Epidermal melanocyte (primary cell): ENCODE measurements around a stretch of chr15.

DNA sequence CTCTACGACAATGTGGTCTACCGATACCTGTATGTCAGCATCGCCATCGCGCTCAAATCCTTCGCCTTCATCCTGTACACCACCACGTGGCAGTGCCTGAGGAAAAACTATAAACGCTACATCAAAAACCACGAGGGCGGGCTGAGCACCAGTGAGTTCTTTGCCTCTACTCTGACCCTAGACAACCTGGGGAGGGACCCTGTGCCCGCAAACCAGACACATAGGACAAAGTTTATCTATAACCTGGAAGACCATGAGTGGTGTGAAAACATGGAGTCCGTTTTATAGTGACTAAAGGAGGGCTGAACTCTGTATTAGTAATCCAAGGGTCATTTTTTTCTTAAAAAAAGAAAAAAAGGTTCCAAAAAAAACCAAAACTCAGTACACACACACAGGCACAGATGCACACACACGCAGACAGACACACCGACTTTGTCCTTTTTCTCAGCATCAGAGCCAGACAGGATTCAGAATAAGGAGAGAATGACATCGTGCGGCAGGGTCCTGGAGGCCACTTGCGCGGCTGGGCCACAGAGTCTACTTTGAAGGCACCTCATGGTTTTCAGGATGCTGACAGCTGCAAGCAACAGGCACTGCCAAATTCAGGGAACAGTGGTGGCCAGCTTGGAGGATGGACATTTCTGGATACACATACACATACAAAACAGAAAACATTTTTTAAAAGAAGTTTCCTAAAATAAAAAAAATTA lies 230.7 kb upstream of the ST8SIA2 start:
- RRBS, result no CpG with 5 or more reads among the region's 18 CpGs

DNA sequence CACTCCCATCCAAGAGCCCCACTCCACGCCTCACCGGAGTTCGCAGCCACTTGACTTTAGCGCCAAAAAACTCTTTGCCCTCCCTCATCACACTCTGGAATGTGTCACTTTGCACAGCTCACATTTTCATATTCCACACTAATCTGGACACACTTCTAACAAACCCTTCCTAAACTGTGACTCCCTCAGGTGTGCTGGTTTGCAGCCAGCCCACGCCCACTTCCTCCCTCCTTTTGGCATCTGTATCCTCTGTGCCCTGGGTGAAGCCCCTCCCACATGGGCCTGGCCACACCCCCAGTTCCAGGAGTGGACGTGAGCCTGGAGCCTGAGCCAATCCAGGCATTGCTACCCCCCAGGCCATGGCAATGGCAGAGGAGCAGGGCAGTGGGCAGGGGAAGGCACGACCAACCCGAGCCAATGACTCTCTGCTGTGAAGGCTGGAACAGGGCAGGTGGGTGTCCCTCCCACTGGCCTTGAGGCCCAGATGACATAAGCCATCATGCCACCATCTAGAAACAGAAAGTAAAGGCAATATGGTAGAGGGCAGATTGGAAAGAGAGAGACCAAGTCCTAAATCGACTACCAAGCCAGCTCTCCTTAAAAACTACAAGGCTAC lies 18.7 kb downstream of the FAM174B start:
- RRBS, result no CpG with 5 or more reads among the region's 9 CpGs

DNA sequence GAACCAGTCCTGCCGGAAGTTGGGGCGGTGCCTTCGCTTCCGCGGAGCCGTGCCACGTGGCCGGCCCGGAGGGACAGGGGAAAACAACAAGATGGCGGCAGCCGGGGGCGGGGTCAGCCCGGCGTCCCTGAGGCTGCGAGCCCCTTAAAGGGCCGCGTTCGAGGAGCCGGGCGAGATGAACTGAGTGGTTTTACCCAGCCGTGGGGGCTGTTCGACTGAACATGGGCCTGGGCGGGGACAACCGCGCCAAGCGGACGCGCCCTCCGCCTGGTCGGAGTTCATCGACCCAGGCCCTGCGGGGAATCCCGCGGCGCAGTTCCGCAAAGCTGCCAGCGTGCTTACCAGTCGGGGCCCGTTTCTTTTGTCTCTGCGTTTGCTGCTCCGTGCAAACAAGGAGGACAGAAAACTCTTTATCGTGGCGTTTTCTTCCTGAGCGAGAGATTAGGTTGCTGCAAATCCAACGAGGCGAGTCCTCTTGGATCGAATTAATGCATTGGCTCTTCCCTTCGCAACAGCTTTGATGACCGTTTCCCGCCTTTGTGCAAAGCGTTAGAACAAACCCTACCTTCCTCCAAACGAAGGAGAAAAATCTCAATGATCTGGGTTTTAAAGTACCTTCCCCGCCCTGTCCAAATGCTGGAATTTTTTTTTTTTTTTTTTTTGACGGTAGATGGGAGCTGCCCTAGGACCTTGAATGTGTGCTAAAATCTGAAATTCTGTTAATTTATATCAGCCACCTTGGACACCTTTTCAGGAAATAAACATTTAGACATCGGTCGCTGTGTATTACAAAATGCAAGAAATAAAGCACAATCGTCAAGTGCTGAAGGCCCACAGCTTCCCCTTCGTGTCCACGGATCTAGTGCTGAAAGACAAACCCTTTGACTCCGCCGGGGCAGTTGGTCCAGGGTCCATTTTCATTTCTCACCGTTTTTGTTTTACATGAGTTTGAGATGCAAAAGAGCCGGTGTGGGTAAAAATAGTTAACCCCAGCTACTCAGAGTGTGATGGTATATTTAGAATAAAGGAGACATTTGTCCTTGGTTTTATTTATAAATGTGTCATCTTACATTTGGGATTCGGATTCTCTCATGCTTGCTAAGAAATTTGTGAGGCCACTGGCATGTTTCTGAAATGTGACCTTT lies 90.4 kb upstream of the CHD2 start:
- RRBS, result 4% methylated on average over 17 of the region's 64 CpGs

GRCh38 chr15:92900945-92901522 lies 910 bp downstream of the CHD2 start:
- RRBS, result no CpG with 5 or more reads among the region's 9 CpGs

DNA sequence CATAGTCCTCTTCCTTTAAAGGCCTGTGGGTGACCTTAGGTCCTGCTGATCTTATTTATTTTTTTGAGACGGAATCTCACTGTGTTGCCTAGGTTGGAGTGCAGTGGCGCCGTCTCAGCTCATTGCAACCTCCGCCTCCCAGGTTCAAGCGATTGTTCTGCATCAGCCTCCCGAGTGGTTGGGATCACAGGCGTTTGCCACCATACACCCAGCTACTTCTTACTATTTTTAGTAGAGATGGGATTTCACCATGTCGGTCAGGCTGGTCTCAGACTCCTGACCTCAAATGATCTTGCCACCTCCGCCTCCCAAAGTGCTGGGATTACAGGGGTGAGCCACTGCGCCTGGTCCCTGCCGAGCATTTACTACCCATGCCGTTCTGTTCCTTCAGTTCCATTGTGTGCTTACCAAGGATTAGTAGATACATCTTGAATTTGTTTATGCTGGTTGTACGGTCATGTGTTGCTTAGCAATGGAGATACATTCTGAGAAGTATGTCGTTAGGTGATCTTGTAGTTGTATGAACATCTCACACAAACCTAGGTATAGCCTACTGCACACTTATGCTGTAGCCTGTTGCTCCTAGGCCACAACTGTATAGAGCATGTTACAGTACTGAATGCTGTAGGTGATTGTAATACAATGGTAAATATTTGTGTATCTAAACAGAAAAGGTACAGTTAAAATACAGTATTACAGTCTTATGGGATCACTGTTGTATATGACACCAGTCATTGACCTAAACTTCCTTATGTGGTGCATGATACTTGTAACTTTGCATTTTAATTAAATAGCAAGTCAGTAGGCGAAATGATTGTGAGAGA lies 10.4 kb downstream of the CHD2 start:
- RRBS, result no CpG with 5 or more reads among the region's 15 CpGs

GRCh38 chr15:92920536-92921217 lies 20.6 kb downstream of the CHD2 start:
- RRBS, result no CpG with 5 or more reads among the region's 5 CpGs

DNA sequence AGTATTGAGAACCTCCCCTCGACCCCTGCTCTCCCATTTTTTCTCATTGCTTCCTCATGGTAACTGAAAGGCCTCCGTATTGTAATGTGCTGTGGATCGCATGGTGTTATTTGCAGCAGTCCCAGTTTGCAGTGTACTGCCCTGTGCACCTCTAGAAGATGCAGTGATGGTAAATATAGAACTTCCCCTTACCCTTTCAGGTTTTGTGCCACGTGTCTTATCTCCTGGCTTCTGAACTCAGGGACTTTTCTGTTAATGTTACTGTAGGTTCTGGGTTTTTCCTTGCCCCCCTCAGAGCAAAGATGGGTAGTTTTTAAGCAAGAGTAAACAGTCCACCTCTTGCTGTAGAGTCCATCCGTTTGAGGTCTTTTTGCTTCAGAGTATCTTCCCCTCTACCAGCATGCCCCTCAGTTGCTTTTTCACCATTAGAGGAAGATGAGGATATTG lies 22.3 kb downstream of the CHD2 start:
- RRBS, result no CpG with 5 or more reads among the region's 5 CpGs

GRCh38 chr15:92939219-92939743 lies 39.2 kb downstream of the CHD2 start:
- RRBS, result no CpG with 5 or more reads among the region's 9 CpGs

DNA sequence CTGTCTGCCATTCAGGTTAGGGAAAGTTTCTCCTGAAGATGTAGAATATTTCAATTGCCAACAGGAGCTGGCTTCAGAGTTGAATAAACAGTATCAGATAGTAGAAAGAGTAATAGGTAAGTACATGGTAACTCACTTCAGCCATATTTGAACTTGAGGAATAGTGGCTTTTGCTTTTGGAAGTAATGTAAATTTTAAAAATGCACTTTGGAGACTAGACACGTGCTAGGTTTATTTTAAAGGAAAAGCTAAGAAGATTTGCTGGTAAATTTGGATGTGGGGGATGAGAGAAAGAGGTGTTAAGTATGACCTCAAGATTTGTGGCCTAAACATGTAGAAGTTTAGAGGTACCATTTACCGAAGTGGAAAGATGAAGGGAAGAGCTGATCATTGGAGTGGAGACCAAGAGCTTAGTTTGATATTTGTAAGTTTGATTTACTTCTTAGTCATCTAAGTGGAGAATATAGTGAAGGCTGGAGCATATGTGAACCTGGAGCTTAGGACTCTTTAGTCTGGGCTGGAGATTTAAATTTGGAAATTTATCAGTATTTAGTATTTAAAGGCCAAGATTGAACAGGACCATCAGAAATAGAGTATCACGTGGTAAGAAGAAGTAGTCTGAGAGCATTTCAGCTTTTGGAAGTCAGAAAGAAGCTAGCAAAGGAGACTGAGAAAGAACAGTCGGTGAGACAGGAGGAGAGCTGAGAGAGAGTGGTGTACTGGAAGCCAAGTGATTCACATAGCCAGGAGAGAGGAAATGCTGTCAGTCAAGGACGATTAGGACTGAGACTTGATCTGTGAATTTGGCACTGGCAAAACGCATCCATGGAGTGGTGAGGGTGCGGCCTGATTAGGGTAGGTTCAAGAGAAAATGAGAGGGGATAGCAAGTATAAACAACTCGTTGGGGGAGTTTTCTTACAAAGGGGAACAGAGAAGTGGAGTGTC lies 44.5 kb downstream of the CHD2 start:
- RRBS, result no CpG with 5 or more reads among the region's 8 CpGs

GRCh38 chr15:92947160-92947506 lies 47.0 kb downstream of the CHD2 start:
- RRBS, result no CpG with 5 or more reads among the region's 1 CpG

DNA sequence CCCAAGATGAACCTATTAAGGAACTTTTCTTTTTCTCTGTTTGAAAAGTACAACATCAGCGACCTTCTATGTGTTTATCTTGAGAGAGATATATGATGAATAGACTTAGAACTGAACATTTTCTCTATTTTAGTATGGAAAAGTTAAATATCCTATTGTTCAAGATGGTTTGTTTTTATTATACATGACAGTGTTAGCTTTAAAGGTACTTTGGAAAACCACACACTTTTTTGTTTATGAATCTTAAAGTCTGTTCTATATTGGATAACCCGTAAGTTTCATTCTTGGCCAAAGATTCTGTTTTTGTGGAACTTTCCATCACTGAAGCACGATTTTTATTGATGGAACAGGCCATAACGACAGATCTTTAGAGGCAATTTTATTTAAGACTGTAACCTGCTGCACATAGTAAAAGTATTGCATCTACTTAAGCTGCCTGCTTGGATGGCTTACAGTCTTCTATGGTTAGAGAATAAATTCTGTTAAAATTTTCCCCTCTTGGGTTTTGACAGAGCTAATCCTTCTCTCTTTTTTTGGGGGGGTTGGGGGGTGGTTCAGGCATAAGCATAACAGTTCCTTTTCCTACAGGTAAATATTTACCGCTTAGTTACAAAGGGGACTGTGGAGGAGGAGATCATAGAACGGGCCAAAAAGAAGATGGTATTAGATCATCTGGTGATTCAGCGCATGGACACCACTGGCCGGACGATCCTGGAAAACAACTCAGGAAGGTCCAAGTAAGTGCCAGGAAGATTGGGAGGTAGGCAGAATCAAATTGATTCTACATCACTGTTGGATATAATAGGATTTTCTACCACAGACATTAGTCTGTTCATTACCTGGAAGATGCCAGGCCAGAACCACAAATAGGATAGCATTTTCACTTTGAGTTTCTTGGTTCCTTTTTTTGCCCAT lies 78.7 kb downstream of the CHD2 start:
- RRBS, result no CpG with 5 or more reads among the region's 9 CpGs

- RRBS, result no CpG with 5 or more reads among the region's 12 CpGs
Observed at GRCh38 chr15:92992833-92993390, 92.8 kb downstream of the CHD2 start.

GRCh38 chr15:92998028-92998833 lies 90.8 kb downstream of the RGMA start:
- RRBS, result no CpG with 5 or more reads among the region's 13 CpGs

GRCh38 chr15:93087691-93088301 lies 1.2 kb downstream of the RGMA start:
- RRBS, result 6% methylated on average over 4 of the region's 27 CpGs

- RRBS, result no CpG with 5 or more reads among the region's 5 CpGs
Observed at GRCh38 chr15:93154634-93154967, 65.6 kb upstream of the RGMA start.

DNA sequence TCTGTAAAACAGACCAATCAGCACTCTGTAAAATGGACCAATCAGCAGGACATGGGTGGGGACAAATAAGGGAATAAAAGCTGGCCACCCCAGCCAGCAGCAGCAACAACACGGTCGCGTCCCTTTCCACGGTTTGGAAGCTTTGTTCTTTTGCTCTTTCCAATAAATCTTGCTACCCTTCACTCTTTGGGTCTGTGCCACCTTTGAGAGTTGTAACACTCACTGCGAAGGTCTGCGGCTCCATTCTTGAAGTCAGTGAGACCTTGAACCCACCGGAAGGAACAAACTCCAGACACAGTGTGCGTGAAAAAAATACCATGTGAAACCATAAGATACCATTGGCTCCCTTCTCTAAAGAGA lies 465.7 kb upstream of the RGMA start:
- RRBS, result no CpG with 5 or more reads among the region's 8 CpGs

GRCh38 chr15:94099222-94099942 lies 132.0 kb upstream of the MCTP2 start:
- RRBS, result no CpG with 5 or more reads among the region's 6 CpGs

- RRBS, result no CpG with 5 or more reads among the region's 10 CpGs
Observed at GRCh38 chr15:94119229-94119883, 112.0 kb upstream of the MCTP2 start.

DNA sequence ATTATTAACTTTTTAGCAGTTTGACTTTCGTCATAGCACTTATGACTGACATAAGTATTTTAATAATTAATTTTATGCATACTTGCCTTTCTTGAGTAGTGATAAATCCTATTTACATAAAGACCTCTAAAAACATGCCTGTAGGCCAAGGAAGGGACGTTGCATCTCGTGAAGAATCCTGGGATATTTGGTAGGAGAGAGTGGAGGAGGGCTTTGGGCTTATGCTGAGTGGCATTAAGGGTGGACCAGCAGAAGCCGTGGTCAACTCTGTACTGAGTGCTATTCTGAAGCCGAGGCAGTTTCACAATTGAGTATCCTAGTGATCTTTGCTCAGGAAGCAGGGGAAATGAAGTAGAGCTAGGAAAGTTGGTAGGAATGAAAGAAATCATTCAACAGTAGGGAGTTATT lies 24.1 kb downstream of the MCTP2 start:
- RRBS, result no CpG with 5 or more reads among the region's 5 CpGs